Sciatic nerve (tissue), 1 donor: ENCODE measurements around the genes RHAG, CRISP2, PAQR8 and GSTA1.

GRCh38 chr6:47310174-47310515, 440 bp upstream of the TNFRSF21 start:
- PRO-cap, result no peak

DNA sequence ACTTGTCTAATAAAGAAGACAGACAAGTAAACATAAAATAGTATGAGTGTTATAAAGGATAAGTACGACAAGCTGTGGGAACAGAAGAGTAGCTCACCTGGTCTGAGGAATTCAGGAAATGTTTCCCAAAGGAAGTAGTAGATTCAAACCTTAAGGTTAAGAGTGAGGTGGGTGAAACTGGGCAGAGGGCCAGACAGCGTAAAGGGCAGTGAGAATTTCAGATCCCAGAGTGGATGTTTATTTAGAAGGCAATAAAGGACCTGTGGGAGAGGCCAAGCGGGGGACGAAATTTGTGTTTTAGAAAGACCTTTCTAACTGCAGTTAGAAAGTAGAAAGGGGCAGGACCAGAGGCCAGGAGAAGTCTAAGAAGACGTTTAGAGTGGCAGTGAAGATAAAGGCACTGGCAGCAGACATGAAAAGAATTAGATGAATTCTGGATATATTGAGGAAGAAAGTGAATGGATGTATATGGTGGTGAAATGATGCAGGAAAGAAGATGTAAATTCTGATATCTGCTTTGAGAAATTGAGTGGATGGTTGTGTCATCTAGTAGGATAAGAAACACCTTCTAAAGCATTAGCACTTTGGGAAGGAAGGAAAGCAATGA, 72.1 kb upstream of the CD2AP start:
- PRO-cap, result no peak

- PRO-cap, result no peak
Observed at GRCh38 chr6:47740491-47741042, 41.3 kb upstream of the OPN5 start.

- PRO-cap, result no peak
Observed at GRCh38 chr6:49541756-49542304, 8.6 kb upstream of the C6orf141 start.

DNA sequence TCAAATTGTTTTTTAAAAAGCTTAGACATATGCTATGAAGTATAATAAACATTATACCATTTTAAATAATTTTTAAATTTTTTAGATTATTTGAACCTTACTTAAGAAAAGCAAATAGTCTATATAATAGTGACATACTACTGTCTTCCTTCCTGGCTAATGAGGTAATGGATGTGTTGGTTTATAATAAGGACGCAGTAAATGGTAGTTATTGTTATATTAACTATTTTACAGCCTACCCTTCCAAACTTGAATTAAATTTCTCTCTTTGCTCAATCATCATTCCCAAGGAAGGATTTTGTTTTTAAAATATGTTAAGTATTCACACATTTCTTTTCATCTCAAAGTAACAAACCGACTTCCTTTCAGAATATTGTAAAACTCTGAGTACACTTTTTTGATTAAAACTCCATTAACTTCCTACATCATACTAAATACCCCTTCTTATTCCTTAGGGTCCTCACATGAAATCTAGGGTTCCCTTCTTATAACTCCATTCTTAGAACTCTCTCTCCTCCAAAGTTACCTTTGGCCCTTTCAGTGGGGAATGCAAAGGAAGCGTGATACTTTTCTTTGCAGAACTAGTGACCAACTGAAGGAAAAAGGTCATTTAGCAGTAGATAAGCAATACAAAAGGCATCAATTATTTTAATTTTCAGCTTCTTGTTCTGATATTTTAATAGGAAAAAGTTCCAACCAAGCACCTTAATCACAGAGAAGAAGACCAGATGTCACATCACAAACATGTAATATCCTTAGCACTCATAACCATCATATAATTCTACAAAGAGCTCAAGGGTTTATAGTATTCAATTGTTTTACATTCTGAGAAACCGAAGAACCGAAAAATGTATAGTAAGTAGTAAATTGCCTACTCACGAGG, 621 bp downstream of the RHAG start:
- PRO-cap, result no peak

- PRO-cap, result no peak
Observed at GRCh38 chr6:49636660-49637098, at the start of gene RHAG. Gene RHAG (minus strand): TSS chr6:49636839.

DNA sequence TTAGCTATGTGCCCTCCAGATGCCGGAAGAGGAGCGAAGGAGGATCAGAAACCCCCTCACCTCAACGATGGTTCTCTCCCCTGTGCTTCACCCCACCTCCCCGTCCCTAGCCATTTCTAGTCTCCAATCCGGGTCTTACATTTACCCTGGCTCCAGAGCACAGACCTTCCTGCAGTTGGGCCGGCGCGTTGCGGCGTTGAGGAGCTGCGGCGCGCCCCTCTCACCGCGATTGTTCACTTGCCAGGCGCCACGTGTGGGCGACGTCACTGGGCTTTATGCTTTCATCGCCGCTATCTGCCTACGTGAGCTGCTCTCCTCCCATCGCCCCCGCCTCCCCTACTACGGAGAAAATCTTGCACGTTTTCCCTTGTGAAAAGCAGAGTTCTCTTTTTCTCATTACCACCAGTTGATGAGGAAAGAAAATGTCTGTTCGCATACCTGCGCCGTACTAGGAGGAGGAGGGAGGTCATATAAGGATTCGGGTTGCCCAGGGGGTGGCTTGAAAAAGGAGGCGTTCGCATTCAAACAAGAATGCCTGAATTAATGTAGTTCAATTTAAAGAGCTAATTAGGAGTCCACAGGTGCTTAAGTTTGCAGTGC, at the start of gene CRISP2:
Gene CRISP2 (minus strand): TSS at position 208 of the 600 bp plus-strand sequence.
- PRO-cap, result no peak

GRCh38 chr6:50820227-50821258, 1.9 kb downstream of the TFAP2B start:
- PRO-cap, result no peak

GRCh38 chr6:50842386-50842705, 23.7 kb downstream of the TFAP2B start:
- PRO-cap, result no peak

GRCh38 chr6:51514228-51514994, 573.0 kb downstream of the PKHD1 start:
- PRO-cap, result no peak

DNA sequence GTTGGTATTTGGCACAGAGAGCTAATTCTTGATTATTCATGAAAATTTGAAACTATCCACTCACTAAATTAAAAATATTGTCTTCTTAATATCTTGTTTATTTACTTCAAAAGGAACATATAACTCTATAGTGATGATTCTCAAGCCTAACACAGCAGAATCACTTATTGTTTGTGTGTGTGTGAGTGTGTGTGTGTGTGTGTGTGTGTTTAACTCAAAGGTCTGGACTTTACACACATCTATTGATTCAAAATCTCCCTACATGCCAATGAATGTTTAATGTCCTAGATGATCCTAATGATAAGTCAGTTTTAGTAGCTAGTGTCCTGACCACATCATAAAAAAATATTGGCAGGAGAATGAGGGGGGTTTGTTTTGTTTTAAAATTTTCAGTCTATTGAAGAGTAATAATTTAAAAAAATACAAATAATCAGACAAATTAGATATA, 349.8 kb downstream of the PKHD1 start:
- PRO-cap, result no peak

DNA sequence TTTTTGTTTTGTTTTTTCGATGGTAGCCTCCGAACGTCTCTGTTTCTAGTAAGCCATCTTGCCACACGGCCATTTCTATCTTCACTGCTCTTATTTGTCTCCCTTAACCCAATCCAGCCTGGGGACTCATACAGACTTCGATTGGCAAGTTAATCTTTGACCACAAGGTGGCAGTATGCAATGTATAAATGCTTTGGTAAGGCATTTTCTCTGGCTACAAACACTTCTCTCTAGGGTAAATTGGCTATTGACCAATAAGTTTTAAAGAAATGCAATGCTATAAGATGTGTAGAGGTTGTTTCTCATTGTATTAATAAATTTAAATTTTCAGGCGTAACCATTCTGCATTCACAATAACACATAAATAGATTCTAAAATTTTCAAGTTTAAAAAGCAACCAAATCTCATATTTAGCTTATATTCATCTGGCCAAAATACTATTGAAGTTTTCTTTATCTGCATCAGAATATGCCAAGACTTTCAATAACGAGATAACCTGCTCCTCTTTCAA, 232.1 kb downstream of the PKHD1 start:
- PRO-cap, result no peak

GRCh38 chr6:52331896-52332131, 30.1 kb upstream of the PAQR8 start:
- PRO-cap, result no peak

DNA sequence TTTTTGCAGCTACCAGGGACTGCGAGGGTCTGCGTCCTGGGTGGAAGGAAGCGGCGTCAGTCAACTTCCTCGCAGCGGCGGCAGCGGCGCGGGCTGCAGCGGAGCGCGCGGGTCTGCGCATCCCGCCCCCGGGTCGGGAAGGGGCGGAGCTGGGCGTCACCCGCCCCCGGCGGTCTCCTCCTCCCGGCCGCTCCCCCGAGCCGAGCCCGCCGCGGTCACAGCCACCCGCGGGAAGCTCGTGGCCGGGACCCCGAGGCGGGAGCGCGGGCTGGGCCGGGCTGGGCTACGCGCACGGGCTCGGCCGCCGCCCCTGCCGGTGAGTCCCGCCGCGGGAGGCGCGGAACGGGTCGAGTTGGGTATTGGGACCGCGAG, at the start of gene PAQR8:
Gene PAQR8 (plus strand): TSS at position 218 of the 372 bp plus-strand sequence.
- PRO-cap, result bidirectional peak, plus-strand start at position 218 of the sequence, minus-strand start at position 85 of the sequence

GRCh38 chr6:52496673-52496979, 76.5 kb downstream of the EFHC1 start:
- PRO-cap, result no peak

DNA sequence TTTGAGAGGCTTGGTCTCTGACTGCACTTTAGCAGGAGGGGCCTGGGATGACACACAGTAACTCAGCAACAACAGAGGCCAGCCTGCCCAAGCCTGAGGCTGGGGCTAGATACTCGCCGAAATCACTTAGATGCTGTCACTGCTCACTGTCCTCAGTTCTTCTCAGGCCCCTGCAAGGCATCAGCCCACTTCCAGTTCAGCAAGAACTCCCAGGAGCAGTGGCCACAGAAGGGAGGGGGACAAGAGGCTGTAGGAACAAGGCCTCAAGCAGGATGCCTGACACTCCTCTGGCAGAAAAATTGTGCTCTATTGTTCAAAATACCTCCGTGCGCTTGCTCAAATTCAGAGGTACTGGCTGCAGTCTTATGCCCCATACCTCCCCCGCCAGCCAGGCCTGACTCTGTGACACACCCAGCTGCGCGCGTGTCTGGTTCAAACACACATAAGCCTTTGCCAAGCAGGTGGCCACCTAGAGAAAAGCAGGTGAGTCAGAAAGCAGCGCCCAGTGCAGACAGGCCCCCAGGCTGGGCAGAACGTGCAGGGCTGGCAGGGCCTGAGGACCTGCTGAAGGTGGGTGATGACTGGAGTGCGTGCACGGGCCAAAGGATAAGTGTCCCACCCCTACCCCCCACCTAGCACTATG, 73.2 kb downstream of the TRAM2 start:
- PRO-cap, result unidirectional peak, plus-strand start at position 472 of the sequence; unidirectional peak, plus-strand start at position 531 of the sequence

DNA sequence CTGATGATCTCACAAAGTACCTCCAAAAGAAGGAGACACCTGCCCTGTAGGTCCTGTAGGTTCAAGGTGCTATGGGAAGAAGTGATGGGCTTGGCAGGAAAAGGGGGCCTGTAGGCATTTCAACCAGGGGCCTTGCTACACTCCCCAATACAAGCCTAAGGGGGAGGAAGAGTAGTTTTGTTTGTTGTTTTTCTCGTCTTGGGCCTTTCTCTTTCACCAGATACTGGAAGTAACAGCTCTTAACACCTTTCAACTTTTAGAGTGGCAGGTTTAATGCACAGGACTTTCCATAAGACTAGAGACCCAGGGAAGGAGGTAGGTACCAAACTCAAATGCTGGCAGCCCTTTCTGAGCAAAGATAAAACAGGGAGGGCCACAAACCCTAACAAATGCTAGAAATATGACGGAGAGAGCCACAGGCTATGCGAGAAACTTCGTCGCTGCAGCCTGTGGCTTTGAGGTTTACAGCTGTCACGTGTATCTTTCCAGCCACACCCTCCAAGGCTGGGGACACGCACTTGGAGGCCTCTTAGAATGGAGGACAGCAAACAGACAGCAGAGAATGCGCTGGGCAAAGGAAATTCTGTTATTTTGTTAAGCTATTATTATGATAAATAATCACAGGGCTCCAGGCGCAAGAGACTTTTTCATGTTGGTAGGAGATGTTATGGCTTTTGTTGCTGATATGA, 2.2 kb downstream of the TRAM2 start:
- PRO-cap, result no peak

GRCh38 chr6:52579071-52579618, 2.3 kb upstream of the TRAM2 start:
- PRO-cap, result no peak

DNA sequence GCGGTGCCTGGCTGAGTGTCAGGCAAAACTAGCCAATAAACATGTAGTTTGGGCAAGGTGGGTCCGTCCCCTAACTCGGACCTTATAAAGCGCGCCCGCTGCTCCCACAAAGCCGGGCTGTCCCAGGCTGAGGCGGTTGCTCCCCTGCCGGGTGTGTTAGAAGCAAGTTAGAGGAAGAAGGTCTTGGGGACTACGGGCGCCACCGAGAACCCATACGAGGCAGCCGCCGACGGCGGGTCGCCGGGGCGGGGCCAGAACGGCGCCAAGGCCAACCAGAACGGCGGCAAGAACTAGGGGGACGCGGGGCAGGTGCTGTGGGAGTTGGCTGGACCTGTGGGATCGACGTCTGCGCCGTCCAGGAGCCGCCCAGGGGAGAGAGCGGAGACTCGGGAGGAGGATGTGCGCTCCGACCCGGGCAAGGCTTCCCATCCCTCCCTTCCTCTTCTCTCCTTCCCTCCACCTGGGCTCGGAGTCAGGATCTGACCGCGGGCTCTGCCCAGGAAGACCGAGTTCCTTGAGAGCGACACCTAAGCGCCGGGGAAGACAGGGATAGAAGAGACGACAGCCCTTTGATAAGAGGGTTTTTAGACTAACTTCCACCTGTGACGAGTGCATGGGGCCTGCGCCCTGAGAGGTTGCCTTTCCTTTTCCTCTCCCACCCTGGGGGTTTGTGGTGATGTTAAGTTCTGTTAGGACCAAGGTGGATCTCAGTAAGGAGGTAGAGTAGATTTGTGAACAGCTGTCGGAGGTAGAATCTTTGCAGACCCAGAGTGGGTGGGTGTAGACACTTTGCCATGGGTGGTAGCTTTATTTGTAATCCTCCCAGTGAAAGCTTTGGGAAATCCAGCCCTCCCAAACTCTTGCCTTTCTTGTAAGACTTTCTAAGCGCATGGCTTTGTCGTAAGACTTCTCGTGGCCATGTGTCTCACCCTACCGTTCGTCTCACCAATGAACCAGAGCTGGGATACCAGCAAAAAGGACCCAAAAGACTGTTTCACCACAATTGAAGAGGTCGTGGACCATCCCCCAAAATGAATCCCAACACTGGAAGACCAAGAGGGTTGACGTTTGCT, 6.3 kb upstream of the TMEM14A start:
- PRO-cap, result bidirectional peak, plus-strand start at position 115 of the sequence, minus-strand start outside the sequence

DNA sequence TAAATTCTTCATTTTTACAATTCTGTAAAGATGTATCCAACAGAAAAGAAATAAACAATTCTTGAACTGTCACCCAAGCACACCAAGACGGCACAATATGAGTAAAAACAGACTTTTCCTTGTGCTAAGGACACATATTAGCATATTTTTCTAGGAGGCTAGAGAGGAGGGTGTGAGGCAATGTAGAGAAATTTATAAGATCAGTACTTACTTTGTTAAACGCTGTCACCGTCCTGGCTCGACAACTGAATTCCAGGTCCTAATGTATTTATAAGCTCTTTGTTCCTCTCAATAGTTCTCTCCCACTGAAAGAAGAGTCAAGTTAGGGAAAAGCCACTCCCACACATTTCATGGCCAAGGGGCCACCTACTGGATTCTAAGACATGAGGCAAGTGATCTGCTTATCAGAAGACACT, at the start of gene GSTA1:
Gene GSTA1 (minus strand): TSS at position 243 of the 416 bp plus-strand sequence.
- PRO-cap, result no peak